Mesangial cell (primary cell): ENCODE measurements around a stretch of chr10.

- RAMPAGE, long total RNA, result no peak
Observed at GRCh38 chr10:73871619-73872751, 2.4 kb downstream of the CAMK2G start.

DNA sequence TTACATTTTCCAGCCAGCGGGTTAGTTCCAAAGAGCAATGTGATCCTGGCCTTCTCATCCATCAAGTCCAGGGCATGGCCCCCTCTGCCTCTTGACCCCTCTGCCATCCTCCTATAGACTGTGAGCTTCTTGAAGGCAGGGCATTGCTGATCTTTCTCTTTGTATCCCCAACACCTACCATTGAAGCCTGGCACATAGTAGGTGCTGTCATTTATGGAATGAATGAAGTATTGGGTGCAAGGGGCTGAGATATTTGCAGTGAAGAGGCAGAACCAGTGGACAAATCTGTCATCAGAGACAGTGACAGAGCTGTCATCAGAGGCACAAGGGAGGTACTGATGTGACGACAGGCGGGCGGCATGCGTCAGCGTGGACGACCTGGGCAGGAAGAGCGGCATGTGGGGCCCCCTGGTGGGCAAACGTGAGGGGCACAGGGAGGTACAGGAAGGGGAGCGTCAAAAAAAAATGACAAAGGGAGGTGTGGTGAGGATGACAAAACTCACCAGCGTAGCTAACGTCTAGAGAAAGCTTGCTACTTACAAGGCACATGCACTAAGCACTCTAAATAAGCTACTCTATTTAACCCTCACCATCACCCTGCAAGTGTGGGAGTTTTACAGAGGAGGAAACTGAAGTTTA lies 5.2 kb upstream of the CAMK2G start:
- RAMPAGE, long total RNA, result no peak

DNA sequence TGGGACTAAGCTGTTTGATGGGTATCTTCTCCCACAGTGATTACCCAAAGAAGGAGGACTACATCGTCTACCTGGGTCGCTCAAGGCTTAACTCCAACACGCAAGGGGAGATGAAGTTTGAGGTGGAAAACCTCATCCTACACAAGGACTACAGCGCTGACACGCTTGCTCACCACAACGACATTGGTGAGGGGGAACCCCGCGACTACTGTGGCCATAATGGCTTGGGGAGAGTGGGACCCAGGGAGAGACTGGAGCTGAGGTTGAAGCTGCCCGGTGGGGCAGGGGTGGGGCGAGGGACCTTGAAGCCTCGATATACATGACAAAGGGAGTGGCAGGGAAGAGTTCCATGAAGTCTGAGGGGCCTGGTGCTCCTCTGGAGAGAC lies 3.0 kb downstream of the PLAU start:
- RAMPAGE, long total RNA, result no peak

- RAMPAGE, long total RNA, result no peak
Observed at GRCh38 chr10:74118043-74118819, 32.4 kb downstream of the AP3M1 start.

- RAMPAGE, long total RNA, result no peak
Observed at GRCh38 chr10:74654520-74655313, 171.7 kb upstream of the KAT6B start.

DNA sequence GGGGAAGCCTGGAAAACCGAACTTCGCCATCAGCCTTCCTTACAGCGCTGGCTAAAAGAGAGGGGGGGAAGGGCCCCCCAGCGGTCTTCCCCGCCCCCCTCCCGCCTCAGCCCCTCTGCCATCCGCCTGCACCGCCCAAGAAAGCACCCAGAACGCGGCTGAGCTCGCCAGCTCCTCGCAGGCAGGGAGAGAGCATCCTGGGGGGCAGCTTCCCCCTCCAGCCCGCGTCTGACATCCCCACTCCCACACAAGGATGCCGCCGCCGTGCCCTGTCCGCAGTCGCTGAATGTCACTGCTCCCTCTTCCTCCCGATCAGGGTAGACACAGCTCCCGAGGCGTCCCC lies 1.6 kb upstream of the KAT6B start:
- RAMPAGE, long total RNA, result no peak

DNA sequence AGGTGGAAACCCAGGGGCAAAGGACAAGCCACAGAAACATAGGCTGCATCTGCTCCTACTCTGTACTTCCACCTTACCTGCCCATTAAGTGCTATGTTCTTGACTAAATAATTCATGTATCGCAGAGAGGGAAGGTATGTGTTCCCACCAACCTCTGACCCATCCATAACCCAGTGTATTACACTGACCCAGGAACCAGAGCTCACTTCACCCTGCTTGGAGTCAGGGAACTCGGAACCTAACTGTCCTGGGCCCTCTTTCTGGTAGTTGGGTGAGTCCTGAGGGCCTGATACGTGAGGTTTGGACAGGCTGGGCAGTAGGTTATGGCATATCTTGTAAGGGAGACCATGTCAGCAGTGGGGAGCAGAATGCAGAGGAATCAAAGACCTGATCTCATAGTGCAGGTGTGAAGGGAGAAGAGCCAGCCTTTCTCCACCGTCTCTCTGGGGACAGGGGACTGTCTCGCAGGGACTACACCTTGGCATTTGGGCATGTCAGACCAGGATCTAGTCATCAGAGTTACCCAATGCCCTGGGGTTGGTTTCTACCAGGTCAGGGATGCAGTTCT lies 60.3 kb downstream of the KAT6B start:
- RAMPAGE, long total RNA, result no peak

- RAMPAGE, long total RNA, result no peak
Observed at GRCh38 chr10:74926821-74927452, 100.5 kb downstream of the KAT6B start.

GRCh38 chr10:74977899-74978366 lies 95.5 kb downstream of the DUSP29 start:
- RAMPAGE, long total RNA, result no peak

GRCh38 chr10:75046077-75046377 lies 27.4 kb downstream of the DUSP29 start:
- RAMPAGE, long total RNA, result no peak

GRCh38 chr10:75111795-75112380 lies 432 bp downstream of the SAMD8 start:
- RAMPAGE, long total RNA, result no peak

GRCh38 chr10:75150150-75151040 lies 38.9 kb downstream of the SAMD8 start:
- RAMPAGE, long total RNA, result no peak

- RAMPAGE, long total RNA, result no peak
Observed at GRCh38 chr10:75283720-75284407, 48.1 kb upstream of the COMTD1 start.

- RAMPAGE, long total RNA, result no peak
Observed at GRCh38 chr10:75294461-75295259, 58.9 kb upstream of the COMTD1 start.

DNA sequence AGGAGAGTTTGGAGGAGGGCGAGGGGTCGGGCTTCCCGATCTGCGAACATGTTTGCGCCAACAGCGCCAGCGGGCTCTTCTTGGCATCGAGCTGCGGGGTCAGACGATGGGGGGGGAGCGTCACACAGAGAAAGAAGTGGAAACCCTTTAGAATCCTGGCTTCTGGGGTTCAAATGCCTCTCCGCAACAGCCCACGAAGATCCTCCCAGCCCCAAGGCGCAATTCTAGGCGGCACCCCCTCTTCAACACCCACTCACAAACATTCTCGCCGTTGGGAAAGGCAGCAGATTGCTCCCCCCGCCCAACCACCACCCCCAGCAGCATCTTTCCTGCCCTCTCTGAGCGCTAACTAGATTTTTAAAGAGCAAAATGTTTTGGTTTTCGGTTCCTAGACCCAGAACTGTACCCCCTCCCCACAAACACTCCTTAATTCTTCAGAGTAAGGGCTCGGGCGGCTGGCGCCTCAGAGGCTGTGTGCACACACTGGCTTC lies 1.2 kb downstream of the ZNF503 start:
- RAMPAGE, long total RNA, result no peak

DNA sequence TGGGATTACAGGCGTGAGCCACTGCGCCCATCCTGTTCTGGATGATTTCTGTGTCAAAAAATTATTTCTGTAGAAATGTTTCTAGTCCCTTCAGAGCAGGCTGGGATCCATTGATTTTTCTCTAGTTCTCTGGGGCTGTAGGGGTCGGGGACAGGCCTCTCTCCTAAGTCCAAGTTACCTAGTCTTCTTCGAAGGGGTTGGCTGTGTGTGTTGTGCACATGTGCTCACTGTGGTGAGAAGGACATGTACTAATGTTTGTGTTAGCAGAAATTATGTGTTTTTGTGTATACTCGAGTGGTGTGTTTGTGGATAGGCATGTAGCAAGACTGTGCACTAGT lies 32.6 kb downstream of the LRMDA start:
- RAMPAGE, long total RNA, result no peak

DNA sequence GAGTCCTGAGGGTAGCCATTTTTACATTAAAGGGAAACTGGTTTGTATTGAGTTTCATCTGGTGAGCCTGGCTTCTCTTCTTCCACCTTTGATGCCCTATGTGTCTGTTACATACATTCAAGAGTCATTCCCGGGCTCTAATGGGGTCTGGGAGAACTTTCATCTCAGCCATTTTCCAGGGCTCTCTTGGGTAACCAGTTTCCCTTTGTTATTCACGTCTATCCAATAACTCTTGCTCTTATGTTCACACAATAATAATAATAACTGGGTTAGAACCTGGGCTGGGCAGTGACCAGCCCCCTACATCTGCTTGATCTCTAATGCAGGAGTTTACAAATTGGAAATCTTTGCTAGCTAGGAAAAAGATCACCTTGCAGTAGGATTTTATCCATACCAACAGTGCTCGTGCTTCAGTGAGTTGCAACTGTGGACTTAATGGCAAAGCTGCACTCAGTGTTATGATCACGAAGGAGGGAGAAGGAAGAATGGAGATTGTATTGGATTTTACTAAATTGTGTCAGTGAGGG lies 685.4 kb downstream of the LRMDA start:
- RAMPAGE, long total RNA, result no peak

DNA sequence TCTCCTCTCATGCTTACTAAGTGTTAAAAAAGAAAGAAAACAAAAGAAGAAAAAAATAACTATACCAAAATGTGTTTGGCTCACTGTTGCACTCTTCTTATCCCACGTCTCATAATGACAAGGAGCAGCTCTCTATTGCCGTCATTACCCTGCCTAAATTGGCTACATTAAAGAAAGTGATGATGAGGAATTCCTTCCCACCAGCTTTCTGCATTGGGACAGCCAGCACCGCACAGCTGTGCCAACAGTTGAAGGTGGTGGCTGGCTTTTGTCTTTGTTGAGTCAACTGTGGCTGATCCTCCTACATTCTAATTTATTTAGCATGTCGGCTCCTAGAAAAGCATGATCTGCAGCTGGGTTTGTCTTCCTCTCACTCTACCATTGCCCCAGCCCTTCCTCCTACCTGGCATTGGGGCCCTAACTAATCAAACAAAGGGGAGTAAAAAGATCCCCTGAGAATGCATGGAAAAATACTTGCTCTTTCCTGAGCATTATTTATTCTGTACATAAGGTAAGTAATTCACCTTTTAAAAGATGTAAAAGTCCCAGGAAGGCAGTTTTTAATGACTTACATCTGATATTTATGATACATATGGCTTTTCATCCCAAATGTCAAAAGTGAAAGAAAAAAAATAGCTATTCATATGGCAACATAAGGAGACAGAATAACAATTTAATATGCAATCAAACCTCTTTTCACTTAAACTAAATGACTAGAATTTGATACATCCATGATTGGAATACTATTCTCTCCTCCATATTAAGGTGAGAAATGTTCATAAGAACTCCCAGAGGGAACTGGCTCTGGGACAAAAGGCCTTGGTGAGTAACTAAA lies 751.6 kb downstream of the KCNMA1 start:
- RAMPAGE, long total RNA, result no peak

DNA sequence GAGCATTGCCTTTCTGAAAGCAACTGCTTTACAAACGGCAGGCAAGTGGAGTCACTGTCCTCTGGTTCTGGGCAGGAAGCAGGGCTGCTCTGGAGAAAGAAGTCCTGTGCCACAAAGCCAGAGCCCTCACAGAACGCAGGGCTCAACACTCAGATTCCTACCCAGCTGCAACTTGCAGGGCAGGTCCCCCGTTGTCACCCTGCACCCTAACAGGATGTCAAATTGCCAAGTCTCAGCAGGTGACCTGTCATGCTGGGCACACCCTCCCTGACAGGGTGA lies 227.7 kb downstream of the KCNMA1 start:
- RAMPAGE, long total RNA, result no peak

GRCh38 chr10:77416701-77417308 lies 220.8 kb downstream of the KCNMA1 start:
- RAMPAGE, long total RNA, result no peak